ENCODE results near the genes TLK2 and TANC2.

- RRBS = no CpG with 5 or more reads among the region's 7 CpGs
CAGE:
- cytosol, long polyA plus RNA = no peak
- long polyA plus RNA = no peak
- nucleus, long polyA plus RNA = no peak
Measured at GRCh38 chr17:61590687-61591058, 346 bp downstream of the NACA2 start.

DNA sequence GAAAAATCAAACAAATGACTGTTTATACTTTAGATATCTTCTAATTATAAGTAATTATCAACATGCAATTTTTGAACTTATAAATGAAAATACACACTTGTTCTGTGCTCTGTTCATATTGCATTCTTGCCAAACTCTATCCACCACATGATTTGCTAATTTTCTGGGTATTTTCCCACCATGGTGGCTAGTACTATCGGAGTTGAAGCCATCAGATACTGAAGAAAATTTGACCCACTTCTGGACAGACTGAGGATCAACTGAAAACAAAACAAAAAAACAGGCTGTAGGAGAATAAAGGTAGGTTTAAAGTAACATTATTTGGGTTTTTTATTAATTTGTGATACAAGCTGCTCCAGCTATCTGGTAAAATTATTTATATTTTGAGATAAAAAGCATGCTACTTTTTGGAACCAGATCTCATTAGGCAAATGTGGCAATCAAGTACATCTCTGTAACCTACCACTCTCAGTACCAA is 35.3 kb downstream of the MED13 start:
- RRBS = no CpG with 5 or more reads among the region's 1 CpG
CAGE:
- cytosol, long polyA plus RNA = no peak
- long polyA plus RNA = no peak
- nucleus, long polyA plus RNA = no peak

DNA sequence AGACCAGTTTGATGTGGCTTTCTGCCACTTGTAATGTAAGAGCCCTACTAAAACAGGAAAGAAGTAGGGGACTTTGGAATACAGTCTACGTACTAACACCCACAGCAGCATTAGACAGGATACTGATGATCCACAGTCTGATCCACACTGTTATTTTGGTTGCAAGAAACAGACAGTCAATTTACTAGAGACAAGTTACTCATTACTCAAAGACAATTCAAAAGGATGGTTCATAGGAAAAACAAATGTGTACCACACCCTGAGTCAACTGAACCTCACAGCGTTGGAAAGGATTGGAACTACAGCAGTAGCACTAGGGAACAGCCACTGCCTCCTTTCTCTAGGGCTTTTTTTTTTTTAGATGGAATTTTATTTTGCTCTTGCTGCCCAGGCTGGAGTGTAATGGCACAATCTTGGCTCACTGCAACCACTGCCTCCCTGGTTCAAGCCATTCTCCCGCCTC is 46.0 kb upstream of the MED13 start:
- RRBS = no CpG with 5 or more reads among the region's 3 CpGs
CAGE:
- cytosol, long polyA plus RNA = no peak
- long polyA plus RNA = no peak
- nucleus, long polyA plus RNA = no peak

DNA sequence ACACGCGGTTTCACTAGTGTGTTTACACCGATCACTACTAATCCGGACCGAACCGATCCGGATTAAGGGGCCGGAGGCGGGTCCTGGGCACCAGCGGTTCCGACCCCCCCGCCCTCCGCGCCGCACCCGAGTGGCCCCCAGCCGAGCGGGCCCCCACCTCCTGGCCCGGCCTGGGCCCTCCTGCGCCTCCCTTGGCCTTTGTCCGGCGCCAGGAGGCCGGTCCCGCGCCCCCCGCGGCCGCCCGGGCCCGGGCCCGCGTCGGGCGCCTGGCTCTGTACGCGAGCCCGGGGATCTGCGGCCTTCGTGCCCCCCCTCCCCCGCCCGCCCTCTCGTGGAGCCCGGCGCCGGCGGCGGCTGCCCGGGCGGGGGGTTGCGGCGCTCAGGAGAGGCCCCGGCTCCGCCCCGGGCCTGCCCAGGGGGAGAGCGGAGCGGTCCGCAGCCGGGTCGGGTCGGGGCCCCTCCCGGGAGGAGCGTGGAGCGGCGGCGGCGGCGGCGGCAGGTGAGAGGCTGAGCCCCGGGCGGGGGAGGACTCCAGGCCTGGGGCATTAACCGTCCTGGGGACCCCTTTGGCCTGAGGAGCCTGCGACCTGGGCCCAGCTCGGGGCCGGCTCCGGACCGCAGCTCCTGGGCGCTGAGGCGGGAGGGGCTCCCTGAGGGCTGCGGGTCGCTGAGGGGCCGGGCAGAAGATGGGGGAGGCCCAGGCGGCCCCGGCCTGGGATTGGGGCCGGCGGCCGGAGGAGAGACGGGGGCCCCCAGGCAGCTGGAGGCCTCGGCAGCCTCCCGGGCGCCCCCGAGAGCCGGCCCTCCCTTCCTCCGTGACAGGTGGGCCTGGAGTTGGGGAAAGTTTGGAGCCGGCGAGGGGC is at the start of gene TLK2:
Gene TLK2 (plus strand): TSS at position 34 of the 863 bp plus-strand sequence.
- RRBS = 2% methylated on average over 11 of the region's 95 CpGs
CAGE:
- cytosol, long polyA plus RNA = no peak
- long polyA plus RNA = no peak
- nucleus, long polyA plus RNA = no peak

- RRBS = no CpG with 5 or more reads among the region's 5 CpGs
CAGE:
- cytosol, long polyA plus RNA = no peak
- long polyA plus RNA = no peak
- nucleus, long polyA plus RNA = no peak
Measured at GRCh38 chr17:62543485-62544514, 65.2 kb downstream of the TLK2 start.

DNA sequence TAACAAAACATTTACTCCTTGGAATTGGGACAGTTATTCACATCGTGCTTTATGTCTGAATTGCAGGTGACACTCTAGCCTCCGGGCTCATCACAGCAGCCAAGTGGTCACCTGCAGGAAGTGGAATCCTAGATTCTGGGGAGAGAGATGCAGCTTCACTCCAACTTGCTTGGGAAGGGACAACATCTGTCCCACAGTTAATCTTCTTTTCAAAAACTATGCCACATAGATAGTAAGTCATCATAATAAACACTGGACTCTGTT is 17.4 kb downstream of the MARCHF10 start:
- RRBS = no CpG with 5 or more reads among the region's 2 CpGs
CAGE:
- cytosol, long polyA plus RNA = no peak
- long polyA plus RNA = no peak
- nucleus, long polyA plus RNA = no peak

GRCh38 chr17:62806387-62807158 is 1.5 kb downstream of the MARCHF10 start:
- RRBS = no CpG with 5 or more reads among the region's 7 CpGs
CAGE:
- cytosol, long polyA plus RNA = no peak
- long polyA plus RNA = no peak
- nucleus, long polyA plus RNA = no peak

DNA sequence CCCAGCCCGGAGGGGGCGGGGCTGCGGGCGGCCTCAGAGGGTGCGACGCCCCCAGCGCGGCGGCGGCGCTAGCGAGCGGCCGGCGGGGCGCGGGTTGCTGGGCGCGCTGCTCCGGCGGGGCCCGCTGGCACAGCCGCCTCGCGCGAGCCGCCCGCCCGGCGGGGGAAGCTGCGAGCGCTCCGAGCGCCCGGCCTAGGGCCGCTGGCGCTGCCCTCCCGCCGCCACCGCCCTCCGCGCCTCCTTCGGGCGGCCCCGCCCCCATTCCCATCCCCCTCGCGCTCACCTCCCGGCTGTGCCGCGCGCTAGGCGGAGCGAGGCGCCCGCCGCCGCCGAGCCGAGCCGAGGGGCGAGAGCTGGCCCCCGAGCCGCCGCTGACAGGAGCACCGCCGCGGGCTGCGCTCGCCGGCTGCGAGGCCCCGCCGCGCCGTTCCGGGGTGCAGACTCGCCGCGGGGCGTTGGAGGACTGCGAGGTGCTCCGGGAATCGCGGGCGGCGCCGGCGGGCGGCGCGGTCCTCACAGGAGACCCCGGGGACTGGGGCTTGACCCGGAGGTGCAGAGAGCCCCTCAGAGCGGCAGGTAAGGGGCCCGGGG is at the start of gene TANC2:
Gene TANC2 (plus strand): TSS at position 62 of the 591 bp plus-strand sequence.
- RRBS = 2% methylated on average over 42 of the region's 95 CpGs
CAGE:
- cytosol, long polyA plus RNA = no peak
- long polyA plus RNA = no peak
- nucleus, long polyA plus RNA = no peak

DNA sequence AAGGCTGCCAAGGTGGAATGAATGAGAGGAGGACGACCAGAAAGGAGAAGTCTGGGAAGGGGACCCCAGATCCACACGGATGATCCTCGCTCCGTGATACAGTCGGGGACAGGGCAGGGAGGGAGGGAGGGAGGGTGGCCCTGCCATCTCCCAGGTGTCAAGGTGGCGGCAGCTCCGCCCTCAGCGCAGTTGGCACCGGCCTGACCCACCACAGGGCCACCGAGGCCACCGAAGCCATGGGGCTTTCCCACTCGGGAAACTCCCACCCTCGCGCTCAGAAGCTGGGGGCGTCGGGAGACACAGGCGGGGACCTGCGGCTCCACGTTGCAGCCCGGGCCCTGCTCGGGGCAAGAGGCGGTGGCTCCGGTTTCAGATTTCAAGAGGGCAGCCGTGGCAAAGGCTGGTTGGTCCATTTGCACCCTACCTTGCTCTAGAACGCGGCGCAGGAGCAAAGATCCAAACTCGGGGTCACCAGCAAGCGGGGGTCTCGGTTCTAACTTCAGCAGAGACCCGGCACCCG is 572 bp downstream of the CYB561 start:
- RRBS = no CpG with 5 or more reads among the region's 32 CpGs
CAGE:
- cytosol, long polyA plus RNA = no peak
- long polyA plus RNA = no peak
- nucleus, long polyA plus RNA = no peak

DNA sequence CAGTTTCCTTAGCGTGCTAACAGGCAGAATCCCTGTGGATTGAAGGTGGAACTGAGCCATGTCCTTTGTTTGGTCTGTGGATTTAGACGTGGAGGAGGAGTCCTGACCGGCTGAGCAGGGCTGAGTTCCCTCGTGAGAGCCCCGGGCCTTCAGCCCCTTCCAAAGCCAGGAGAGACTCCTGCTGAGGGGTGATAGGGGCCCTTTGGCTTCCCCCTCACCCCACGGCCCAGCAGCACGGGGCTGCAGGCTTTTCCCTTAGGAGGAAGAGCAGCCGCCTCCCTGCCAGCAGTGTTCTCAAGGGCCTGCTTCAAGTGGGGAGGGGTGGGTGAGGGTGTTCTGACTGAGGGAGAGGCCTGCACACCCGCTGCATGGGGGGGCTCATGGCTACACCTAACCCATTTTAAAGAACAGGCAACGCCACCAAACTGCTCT is 1.6 kb upstream of the CYB561 start:
- RRBS = no CpG with 5 or more reads among the region's 10 CpGs
CAGE:
- cytosol, long polyA plus RNA = no peak
- long polyA plus RNA = no peak
- nucleus, long polyA plus RNA = no peak

DNA sequence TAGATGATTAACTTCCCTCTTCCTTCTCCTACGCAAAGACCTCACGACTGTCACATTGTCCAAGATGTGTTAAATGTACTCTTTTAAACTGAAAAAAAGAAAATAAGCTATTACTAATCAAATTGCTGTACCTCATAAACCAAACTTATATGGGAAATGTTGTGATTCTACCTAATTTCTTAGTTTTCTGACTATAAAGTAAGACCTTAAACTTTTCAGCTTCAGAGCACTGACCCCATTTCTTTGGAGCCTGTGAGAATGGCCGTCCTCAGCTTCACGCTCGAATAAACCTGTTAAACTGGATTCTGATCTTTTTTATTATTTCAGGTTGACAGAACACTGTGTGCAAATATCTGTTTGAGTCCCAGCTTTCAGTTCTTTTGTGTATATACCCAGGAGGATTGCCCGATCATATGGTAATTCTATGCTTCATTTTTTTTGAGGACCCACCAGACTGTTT is 20.0 kb upstream of the KCNH6 start:
- RRBS = no CpG with 5 or more reads among the region's 6 CpGs
CAGE:
- cytosol, long polyA plus RNA = no peak
- long polyA plus RNA = no peak
- nucleus, long polyA plus RNA = no peak

DNA sequence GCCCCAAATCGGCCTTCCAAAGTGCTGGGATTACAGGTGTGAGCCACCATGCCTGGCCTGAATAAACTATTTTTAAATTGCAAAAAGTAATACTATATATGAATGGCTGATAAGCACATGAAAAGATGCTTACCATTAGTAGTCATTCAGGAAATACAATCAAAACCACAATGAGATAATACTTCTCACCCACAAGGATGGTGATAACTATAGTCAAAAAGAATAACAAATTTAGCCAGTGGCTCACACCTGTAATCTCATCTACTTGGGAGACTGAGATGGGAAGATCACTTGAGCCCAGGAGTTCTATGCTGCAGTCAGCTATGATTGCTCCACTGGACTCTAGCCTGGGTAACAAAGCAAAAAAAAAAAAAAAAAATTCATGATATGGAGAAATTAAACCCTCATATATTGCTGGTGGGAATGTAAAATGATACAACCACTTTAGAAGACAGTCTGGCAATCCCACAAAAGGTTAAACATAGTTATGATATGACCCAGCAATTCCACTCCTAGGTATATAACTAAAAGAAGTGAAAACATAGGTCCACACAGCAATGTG is 2.3 kb upstream of the TACO1 start:
- RRBS = no CpG with 5 or more reads among the region's 1 CpG
CAGE:
- cytosol, long polyA plus RNA = no peak
- long polyA plus RNA = no peak
- nucleus, long polyA plus RNA = no peak

DNA sequence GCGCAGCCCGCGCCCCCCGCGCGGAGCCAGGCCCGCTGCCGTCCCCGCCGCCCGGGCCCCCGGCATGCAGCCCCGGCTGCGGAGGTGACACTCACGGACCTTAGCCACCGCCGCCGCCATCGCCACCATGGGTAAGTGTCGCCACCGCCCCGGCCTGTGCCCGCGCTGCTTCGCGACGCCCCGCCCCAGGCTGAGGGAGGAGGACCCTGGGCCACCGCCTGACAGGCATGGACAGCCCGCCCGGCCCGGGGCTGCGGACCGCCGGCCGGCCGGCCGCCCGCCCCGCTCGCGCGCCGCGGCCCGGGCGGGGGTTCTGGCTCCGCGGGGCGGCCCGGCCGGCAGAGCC is 389 bp downstream of the MAP3K3 start:
- RRBS = 2% methylated on average over 25 of the region's 52 CpGs
CAGE:
- cytosol, long polyA plus RNA = no peak
- long polyA plus RNA = no peak
- nucleus, long polyA plus RNA = no peak

- RRBS = no CpG with 5 or more reads among the region's 12 CpGs
CAGE:
- cytosol, long polyA plus RNA = no peak
- long polyA plus RNA = no peak
- nucleus, long polyA plus RNA = no peak
Measured at GRCh38 chr17:63691907-63692581, 7.9 kb downstream of the LIMD2 start.

- RRBS = 73% methylated on average over 3 of the region's 21 CpGs
CAGE:
- cytosol, long polyA plus RNA = no peak
- long polyA plus RNA = no peak
- nucleus, long polyA plus RNA = no peak
Measured at GRCh38 chr17:63693349-63694266, 6.3 kb downstream of the LIMD2 start.

- RRBS = 9% methylated on average over 14 of the region's 25 CpGs
CAGE:
- cytosol, long polyA plus RNA = start-site peak on the minus strand at chr17:63699352-63699392, 22 and 52 reads in 2 replicates
- long polyA plus RNA = no peak
- nucleus, long polyA plus RNA = no peak
Measured at GRCh38 chr17:63699112-63699601, 768 bp downstream of the LIMD2 start.

GRCh38 chr17:63824537-63825320 is 2.5 kb upstream of the PSMC5 start:
- RRBS = no CpG with 5 or more reads among the region's 10 CpGs
CAGE:
- cytosol, long polyA plus RNA = no peak
- long polyA plus RNA = no peak
- nucleus, long polyA plus RNA = no peak

DNA sequence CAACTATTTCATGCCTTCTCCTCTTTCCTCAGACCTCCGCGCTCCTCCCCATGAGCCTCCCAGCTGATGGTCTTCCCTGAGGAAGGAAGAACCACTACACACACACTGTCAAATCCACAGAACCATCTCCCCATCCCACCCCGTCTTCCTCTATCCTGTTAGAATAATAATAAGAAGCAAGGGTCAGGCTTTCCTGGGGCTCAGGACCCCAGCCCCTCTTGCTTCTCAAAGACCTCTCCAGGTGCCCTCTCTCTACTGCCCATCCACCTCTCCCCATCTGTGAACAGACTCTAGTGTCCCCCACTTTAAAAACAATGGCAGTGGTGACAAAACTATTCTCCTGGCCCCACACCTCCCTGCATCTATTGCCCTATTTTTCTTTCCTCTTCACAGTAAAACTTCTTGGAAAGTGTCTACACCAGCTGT is 3.7 kb upstream of the SCN4A start:
- RRBS = no CpG with 5 or more reads among the region's 3 CpGs
CAGE:
- cytosol, long polyA plus RNA = no peak
- long polyA plus RNA = no peak
- nucleus, long polyA plus RNA = no peak

DNA sequence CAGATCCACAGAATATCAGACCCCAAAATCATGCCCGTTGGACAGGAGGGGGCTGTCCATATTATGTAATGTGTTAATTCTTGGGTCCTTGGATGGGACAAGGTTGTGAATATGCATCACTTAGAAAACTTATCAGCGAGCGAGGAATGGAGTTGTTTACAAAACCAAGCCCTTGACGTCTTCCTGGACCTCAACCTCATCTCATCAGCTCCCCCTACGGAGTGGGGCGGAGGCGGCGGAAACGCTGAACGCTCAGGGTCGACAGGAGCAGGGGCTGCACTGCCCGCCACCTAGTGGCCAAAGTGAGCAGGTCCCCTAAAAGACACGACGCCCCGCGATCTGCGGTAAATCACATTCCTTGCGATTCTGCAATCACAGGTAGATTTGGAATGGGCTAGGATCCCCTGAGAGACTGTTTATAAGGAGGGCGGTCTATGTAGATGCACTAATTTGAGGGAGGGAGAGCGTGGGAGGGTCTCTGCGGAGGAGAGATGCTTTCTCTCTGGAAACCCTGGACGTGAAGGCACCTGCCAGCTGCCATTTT is 5.3 kb upstream of the ICAM2 start:
- RRBS = no CpG with 5 or more reads among the region's 22 CpGs
CAGE:
- cytosol, long polyA plus RNA = no peak
- long polyA plus RNA = no peak
- nucleus, long polyA plus RNA = no peak

DNA sequence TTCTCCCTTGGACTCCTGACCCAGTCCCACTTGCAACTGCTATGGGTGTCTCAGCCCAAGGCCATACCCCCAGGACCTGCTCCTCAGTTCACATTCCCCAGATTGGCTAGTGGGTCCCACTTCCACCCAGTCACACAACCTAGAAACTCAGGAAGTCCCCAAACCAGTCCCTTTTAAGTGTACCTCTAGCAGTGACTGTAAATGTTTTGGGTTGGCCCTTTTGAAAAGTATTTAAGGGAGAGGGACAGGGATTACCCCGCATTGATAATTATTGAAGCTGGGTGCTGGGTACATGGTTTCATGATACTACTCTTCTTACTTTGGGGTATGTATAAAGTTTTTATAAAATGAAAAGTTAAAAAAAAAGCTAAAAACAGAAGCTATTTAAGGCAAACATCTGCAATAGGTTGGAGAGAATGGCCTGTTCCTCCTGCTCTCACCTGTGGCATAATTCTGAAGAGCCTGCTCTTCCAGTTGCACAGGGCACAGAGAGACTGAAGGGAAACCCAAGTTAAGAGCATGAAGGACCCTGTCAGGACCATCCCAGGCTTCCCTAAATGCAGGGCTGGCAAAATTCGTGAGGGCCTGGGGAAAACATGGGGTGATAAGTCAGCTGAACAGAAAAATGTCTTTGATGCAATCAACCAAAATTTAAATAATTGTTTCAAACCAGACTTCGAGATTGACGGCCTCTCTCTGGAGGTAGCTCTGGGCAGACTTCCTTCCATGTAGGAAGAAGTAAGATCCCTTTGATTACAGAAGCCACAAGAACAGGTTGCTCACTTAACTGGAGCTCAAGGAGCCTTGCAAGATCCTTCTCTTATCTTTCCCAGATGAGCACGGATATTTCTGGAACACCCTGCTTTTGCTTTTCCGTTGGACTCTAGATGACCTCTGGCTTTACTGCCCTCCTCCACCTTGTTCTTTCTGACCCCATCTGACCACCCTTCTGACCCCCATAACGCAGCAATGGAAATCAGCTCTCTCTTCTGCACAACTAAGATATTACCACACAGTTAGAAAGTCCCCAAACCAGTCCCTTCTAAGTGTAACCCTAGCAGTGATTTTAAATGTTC is 42.3 kb downstream of the ERN1 start:
- RRBS = no CpG with 5 or more reads among the region's 7 CpGs
CAGE:
- cytosol, long polyA plus RNA = no peak
- long polyA plus RNA = no peak
- nucleus, long polyA plus RNA = no peak